Measurements from ENCODE around the genes SMLR1 and CTAGE9.

DNA sequence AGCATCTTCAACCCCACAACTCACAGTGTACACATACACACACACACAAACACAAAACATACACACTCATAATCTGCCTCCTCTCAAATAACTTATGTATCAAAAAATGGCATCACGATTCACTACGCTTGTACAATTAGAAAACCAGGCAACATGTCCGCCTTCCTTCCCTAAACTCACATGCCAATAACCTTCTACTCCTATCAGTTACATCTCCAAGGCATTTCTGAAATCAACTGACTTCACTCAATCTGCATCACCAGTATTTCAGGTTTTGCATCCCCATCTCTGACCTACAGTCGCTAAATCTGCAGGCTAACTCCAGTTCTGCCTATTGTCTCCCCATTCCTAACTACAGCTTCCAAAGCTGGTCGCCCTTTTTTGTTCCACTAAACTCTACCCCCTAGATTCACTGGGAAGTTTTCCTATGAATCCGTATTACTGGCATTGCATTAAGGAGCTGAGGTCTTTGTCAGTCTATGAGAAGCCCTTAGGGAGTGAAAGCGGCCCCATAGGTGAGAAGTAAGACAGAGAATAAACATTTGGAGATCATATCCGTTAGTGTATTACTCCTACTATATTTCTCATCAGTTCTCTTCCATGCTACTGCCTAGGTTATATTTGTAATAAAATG is 217.4 kb downstream of the PTPRK start:
- PRO-cap, 2 experiments: no peak in any of the 2 experiments
- RAMPAGE, long total RNA, 5 experiments: no peak in any of the 5 experiments

DNA sequence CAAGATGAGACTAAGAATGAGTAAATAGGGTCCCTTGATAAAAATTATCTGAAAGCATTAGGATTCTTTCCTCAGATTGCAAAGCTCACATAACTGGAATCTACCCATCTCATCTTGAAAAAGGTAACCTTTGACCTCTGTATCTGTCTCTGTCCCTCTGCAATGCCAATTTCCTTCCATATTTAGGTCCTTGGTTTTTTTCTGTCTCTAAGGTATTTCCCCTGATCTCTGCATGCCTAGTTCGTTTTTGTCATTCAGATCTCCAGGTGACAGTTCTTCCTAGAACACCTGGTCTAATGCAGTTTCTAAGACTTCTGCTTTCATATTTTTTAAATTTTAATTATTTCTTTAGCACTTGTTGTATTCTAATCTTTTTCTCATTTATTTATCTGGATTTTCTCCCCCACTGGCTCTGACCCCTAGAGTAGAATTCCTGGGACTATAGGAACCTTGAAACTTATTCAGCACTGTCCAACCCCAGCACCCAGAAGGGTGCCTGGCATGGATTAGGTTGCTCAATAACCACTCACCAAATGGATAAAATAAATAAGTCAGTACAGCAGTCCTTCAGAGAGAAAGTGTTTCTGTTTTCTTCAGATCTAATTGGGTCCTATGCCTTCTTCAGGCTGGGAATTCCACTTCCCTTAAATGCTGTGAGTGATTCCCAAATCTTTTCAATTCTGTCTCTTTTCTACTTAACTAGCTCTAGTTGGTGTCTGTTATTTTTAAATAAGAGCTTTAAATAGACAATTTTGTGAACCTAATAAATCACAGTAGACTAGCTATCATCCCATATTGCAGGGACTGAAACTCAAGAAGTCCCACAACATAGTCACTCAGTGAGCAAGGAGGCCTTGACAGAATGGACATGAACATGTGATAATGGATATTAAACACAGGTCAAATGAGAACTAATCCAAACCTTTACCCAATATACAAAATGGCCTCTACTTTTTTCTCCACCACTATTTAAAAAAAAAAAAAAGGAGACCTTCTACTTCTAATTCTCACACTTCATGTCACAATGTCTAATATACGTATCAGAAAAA is 206.2 kb downstream of the PTPRK start:
- PRO-cap, 2 experiments: no peak in any of the 2 experiments
- RAMPAGE, long total RNA, 5 experiments: no peak in any of the 5 experiments

DNA sequence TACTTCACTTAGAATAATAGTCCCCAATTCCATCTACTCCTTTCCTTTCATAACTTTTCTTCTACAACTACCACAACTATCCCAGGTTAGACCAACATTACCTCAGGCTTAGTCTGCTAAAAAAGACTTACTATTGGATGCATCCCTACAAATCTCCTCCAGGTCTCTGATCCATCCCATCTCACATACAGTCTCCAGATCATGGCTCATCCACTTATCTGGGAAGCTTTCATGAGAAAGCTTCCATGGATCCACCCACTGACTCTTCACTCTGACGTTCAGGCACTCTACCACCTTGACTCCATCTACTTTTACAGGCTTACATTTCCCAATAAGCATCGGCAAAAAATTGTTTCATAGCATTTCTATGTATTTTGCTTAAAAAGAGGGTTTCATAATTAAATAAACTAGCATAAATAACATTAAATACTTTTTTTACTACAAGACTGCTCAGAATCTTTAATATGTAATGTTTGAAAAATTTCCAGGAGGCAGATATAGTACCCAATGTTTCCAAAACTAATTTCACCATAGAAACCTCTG is 94.8 kb downstream of the PTPRK start:
- PRO-cap, 2 experiments: no peak in any of the 2 experiments
- RAMPAGE, long total RNA, 5 experiments: no peak in any of the 5 experiments

DNA sequence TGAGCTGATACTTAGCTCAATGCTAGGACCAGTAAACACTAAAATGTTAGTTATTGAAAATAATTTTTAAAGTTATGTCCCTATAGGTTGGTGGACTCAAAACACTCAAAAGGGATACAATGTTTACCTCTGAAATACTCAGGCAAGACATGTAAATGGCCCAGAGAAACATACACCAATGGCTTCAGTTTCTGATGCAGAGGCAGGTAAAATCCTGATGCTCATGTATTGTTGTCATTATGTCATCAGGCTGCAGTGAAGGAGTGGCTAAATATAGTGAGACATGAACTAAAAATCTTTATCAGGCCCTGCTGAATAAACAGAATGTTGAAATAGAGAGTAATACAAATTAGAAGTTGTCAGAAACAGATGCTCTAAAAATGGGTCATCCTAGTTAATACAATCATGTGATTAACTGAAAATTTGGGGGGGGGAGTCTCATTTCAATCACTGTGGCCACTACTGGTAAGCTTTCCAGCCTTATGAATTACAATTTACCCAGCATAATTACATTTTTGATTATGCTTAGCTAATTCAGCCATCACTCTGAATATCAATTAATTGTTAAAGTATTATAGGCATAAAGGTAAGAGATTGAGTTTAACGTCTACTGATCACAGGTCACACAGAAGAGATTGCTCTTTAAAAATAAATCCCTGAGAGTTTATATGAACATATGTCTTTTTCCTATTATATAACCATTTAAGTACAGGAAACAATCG is 20.3 kb downstream of the PTPRK start:
- PRO-cap, 2 experiments: no peak in any of the 2 experiments
- RAMPAGE, long total RNA, 5 experiments: no peak in any of the 5 experiments

DNA sequence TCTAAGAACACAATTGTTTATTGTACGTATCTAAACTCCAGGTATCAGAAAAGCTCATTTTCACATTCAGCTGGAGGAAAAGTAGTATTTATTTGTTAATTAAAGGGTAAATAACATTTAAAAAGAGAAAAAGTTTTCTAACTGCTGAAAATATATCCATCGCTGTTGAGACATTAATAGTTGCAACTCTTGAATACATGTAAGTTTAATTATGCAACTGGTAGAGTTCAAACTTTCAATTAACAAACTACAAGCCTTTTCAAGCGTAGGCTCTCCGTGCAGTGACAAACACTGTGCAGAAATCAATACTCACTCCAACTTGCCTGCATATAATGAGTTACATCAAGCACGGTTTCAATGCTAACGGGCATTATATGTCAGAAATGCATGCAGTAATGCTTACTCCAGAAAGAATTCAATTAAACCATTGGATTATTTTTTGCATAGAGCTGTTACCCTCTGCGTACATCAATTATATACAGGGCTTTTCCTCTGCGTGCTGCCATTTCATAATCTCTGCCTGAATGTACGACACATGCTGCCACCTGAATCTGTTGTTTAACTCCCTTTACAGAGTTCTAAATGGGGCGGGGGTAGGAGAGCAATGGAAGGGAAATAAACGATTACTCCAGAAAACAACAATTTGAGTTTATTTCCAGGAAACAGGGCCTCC is 2.0 kb downstream of the PTPRK start:
- PRO-cap, 2 experiments: no peak in any of the 2 experiments
- RAMPAGE, long total RNA, 5 experiments: no peak in any of the 5 experiments

DNA sequence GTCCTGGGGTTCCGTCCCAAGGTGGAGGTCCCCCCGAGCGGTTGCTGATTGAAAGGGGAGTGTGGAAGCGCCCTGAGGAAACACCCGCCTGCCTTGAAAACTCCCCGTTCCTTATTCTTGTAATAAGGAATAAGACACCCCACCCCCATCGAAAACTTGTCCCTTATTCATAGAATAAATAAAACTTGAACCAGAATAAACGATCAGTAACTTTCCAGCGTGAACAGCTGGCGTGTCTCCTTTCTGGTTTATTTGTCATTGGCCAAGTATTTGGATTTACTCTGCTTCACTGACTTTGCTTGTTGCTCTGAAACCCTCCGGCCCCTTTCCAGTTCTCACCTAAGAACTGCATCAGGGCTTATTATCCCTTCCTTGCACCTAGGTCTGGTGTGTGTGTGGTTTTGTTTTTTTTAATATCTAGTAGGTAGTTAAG is 559 bp upstream of the PTPRK start:
- PRO-cap, 2 experiments: peak in 2 of 2 experiments; most common plus-strand start position 202 of the sequence (in 1); most common minus-strand start position 90 of the sequence (in 2)
- RAMPAGE, long total RNA, 5 experiments: no peak in any of the 5 experiments

- PRO-cap, 2 experiments: no peak in any of the 2 experiments
- RAMPAGE, long total RNA, 5 experiments: no peak in any of the 5 experiments
Observed at GRCh38 chr6:128848247-128848872, 34.6 kb upstream of the LAMA2 start.

- PRO-cap, 2 experiments: peak in 1 of 2 experiments; most common minus-strand start chr6:129501486 (in 1)
- RAMPAGE, long total RNA, 5 experiments: no peak in any of the 5 experiments
Observed at GRCh38 chr6:129501307-129501843, 208.6 kb downstream of the ARHGAP18 start.

DNA sequence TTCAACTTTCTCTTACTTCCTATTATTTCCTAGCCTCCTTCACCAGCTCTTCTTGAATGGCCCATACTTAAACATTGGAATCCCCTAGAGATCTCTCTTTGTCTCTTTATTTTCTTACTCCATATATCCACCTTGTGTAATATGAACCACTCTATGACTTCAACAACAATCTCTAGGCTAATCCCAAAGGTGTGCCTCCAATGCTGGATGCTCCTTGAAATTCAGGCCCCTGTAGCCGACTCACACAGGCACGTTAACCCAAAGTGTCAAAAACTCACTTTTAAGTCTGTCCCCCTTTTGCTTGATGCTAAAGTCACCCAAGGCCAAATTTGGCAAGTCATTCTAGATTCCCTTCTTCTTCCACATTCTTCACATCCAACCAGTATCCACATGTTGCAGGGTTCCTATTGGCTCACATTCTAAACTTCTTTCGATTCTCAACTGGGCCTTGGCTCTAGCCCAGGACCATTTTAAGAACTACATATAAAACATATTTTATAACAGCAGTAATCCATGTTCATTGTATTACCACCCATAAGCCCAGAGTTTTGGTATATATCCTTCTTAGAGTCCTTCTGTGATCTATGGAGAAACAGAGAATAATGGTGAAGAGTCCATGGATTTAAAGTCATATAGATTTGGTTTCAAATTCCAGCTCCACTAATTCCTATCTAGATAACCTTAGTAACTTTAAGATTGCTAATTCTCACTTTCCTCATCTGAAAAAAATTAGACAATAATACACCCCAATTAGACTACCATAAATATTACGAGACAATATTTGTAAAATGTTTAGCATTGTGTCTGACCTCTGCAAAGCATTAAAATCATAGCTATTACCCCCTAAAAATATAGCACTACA is 115.4 kb downstream of the ARHGAP18 start:
- PRO-cap, 2 experiments: no peak in any of the 2 experiments
- RAMPAGE, long total RNA, 5 experiments: no peak in any of the 5 experiments

DNA sequence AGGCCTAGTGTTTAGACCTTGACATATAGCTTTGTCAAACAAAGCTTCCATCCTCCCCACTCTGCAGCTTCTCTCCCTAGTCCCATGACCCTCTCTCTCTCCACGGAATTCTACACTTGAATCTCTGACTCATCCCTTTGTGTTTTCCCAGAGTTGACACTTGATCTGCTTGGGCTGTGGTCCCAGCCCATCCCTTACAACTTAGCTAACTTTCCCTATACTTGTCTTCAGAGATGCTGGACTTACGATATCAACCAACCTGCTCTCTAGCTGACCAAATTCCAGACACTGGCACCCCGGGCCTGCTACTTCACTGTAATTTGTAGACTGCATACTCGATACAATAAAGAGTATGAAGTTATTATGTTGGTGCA is 34.7 kb upstream of the ARHGAP18 start:
- PRO-cap, 2 experiments: no peak in any of the 2 experiments
- RAMPAGE, long total RNA, 5 experiments: no peak in any of the 5 experiments

DNA sequence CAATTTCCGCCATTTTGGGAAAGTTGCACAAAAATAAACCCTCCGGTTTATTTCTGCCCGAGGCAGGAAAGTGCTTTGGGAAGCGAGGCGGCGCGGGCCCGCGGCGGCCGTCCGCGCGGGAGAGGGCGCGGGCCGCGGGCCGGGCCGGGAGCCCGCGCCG is 1.2 kb downstream of the L3MBTL3 start:
- PRO-cap, 2 experiments: no peak in any of the 2 experiments
- RAMPAGE, long total RNA, 5 experiments: no peak in any of the 5 experiments

DNA sequence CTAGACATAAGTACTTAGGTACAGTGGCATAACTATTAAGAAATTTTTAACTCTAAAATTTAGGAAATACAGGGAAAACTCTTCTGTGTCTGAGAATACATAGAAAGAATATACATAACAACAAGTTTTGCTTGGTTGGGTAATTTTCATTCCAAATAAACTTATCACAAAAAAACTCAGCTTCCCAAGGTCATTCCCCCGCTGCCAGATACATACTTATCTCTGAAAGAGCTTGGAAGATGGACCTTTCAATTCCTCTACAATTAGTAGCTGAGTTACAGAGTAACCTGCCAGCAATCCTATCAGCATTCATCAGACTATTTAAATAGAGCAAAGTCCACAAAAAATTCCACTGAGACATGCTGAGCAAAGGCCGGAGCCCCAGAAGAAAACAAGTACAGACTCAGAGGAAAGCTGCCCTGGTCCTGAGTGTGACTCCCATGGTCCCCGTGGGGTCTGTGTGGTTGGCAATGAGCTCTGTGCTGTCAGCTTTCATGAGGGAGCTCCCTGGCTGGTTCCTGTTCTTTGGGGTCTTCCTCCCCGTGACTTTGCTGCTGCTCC is at the start of gene SMLR1:
SMLR1 (plus strand) TSS at position 352 of the 561 bp plus-strand sequence.
- PRO-cap, 2 experiments: no peak in any of the 2 experiments
- RAMPAGE, long total RNA, 5 experiments: no peak in any of the 5 experiments

DNA sequence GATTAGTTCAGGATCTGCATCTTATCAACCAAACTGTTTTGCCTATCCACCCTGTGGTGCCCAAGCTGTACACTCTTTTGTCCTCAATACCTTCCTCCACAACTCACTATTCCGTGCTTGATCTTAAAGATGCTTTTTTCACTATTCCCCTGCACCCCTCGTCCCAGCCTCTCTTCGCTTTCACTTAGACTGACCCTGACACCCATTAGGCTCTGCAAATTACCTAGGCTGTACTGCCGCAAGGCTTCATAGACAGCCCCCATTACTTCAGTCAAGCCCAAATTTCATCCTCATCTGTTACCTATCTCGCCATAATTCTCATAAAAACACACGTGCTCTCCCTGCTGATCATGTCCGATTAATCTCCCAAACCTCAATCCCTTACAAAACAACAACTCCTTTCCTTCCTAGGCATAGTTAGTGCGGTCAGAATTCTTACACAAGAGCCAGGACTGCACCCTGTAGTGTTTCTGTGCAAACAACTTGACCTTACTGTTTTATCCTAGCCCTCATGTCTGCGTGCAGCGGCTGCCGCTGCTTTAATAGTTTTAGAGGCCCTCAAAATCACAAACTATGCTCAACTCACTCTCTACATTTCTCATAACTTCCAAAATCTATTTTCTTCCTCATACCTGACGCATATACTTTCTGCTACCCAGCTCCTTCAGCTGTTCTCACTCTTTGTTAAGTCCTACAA is 191.4 kb downstream of the AKAP7 start:
- PRO-cap, 2 experiments: no peak in any of the 2 experiments
- RAMPAGE, long total RNA, 5 experiments: no peak in any of the 5 experiments

GRCh38 chr6:131549828-131550412 is 23.1 kb upstream of the ARG1 start:
- PRO-cap, 2 experiments: no peak in any of the 2 experiments
- RAMPAGE, long total RNA, 5 experiments: no peak in any of the 5 experiments

- PRO-cap, 2 experiments: no peak in any of the 2 experiments
- RAMPAGE, long total RNA, 5 experiments: no peak in any of the 5 experiments
Observed at GRCh38 chr6:131710823-131711300, at the start of gene CTAGE9. CTAGE9 (minus strand) TSS chr6:131711017.

GRCh38 chr6:131846227-131846838 is 38.5 kb downstream of the ENPP1 start:
- PRO-cap, 2 experiments: no peak in any of the 2 experiments
- RAMPAGE, long total RNA, 5 experiments: no peak in any of the 5 experiments

DNA sequence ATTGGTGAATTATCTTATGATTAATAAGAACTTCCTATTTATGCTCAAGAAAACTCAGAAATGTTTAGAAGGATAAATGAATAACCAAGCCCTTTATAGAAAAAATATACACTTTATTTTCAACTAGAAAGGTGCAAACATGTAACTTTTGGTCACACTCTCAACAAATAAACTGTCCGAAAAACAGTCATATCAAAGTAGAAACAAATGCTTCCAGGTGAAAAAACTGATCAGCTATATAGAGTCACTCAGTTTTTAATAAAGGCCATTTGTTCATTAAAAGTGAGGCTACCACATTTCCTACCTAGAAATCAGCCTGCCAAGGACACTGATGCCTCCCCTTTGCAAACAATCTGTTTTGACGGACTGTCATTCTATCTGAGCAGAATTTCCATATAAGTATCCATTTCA is 3.1 kb downstream of the CCN2 start:
- PRO-cap, 2 experiments: peak in 1 of 2 experiments; most common plus-strand start position 307 of the sequence (in 1); most common minus-strand start position 169 of the sequence (in 1)
- RAMPAGE, long total RNA, 5 experiments: no peak in any of the 5 experiments

DNA sequence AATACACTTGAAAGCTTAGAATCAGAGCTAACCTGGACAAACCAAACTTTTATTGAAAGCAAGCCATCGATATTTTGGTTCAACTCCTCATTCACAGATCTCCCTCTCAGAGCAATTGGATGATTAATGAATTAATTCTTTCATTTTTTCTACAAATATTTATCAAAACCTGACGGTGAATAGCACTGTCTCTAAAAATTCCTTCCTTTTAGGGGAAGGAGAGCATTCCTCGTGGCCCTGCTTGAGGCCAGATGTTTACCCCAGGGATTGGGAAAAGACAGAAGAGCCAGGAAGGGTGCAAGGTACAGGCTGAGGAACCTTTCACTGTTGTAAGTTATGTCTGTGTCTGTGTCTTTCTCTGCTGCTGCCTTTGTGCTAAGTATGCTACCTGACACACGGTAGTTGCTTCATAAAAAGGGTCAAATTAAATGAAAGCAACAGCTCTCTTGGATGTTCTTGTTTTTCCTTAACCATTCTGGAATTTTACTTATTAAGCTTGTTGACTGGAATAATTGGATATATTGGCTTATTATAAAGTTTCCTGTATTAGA is 27.3 kb upstream of the CCN2 start:
- PRO-cap, 2 experiments: no peak in any of the 2 experiments
- RAMPAGE, long total RNA, 5 experiments: no peak in any of the 5 experiments

DNA sequence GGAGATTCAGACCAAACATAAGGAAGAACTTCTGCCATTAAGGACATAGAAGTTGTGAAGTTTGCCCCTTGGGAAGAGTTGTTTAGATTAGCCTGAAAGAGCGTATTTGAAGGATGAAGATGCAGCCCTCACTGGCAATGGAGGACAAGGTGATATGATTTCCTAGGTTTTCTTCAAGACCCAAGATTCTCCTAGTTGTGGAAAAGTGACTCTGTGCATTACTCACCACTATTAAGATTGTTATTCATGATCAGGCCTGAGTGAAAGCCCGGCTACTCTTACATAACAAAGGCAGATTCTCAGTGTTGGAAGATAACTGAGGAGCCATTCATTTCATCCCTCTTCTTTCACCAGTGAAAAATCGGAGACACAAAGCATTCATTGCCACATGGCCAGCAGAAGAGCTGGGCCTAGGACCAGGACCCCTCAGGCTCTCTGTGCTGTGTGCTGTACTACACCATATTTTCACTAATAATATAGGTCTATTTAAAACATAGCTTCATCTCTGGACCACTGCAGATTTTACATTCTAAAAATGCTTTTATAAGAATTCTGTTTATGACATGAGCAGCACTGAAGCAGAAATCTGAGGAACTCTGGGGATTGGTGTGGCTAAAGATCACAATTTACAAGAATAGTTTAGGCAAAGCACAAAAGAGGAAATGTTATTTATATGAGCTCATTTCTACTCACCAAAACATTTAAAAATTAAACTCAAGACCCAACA is 181.8 kb upstream of the CCN2 start:
- PRO-cap, 2 experiments: peak in 1 of 2 experiments; most common plus-strand start position 291 of the sequence (in 1)
- RAMPAGE, long total RNA, 5 experiments: no peak in any of the 5 experiments

DNA sequence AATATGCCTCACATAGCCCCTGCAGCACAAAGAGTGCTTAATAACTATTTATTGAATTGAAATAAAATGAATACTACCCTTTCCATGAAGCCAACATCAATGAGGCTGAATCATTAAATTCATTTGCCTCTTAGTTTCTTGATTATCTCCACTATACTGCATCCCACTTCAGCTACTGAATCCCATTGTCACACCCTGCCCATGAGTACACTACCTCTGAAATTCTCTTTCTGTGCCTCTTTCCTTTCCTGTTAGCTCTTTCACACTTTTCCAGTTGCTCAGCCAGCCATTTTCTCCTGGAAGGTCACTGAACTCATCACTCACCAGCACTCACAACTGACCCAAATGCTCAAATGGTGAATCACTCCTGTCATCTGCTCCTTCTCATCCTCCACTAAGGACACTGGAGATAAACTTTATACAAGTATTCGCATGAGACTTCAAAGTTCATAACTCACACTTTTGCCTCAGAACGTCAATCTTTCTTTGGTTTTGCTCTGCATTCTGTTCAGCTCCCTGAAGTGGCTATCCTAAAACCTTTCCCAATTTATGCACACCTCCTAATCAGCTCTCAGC is 67.1 kb downstream of the MOXD1 start:
- PRO-cap, 2 experiments: no peak in any of the 2 experiments
- RAMPAGE, long total RNA, 5 experiments: no peak in any of the 5 experiments